LHCN-M2 (cell line): ENCODE measurements around a stretch of chr12.

GRCh38 chr12:98670641-98671185, 25.6 kb downstream of the APAF1 start:
- RAMPAGE, long total RNA = no peak

DNA sequence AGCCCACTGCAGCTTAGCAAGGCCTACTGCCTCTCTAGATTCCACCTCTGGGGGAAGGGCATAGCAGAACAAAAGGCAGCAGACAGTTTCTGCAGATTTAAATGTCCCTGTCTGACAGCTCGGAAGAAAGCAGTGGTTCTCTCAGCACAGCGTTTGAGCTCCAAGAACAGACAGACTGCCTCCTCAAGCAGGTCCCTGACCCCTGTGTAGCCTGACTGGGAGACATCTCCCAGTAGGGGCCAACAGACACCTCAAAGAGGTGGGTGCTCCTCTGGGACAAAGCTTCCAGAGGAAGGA, 409.2 kb upstream of the GARIN6 start:
- RAMPAGE, long total RNA = no peak

GRCh38 chr12:99600261-99600889, 47.2 kb upstream of the GARIN6 start:
- RAMPAGE, long total RNA = no peak

DNA sequence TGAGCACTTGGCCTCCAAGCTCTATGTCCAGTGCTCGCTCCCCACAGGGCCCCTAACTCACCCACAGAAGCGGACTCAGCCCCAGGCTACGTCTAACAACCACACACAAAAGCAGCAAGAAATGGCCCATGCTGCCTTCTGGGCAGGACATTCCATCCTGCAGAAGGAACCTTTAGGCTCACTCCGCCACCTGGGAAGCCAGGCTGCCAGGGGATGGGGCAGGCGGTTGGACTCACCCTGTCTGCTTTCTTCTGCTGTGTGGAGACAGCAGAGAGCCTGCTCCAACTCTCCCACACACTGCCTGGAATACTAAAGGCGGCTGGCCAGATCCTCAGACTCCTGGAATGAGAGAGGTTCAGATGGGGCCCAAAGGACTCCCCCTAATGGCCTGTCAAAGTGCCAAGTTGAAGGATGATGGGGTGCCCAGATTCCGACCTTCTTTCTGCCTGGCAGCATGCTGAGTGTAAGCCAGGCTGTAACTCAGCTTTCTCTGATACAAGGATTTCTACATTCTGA, 27.7 kb upstream of the BLTP3B start:
- RAMPAGE, long total RNA = no peak

DNA sequence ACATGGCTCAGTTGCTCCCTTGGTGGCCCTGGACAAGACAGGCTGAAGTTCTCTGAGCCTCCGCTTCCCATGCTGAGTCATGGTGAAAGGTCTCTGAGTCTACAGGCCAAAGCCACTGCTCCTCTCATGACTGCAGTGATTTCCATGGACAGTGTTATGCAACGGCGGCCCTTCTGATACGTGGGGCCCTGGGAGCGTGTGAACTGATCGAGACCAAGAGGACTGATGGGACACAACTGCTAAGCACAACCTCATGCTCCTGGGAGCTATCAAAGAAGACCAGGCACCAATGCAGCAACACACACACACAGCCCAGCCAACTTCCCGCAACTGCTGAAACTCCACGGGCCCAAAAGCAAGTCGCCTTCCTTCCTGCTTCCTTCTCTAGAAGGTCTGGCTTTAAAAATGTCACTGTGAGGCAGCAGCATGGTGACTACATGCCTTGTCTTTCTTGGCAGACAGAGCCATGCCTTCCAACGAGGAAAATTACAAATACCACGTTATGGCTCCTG, 10.5 kb upstream of the ACTR6 start:
- RAMPAGE, long total RNA = no peak

GRCh38 chr12:100673440-100673966, 100.0 kb downstream of the GAS2L3 start:
- RAMPAGE, long total RNA = no peak

DNA sequence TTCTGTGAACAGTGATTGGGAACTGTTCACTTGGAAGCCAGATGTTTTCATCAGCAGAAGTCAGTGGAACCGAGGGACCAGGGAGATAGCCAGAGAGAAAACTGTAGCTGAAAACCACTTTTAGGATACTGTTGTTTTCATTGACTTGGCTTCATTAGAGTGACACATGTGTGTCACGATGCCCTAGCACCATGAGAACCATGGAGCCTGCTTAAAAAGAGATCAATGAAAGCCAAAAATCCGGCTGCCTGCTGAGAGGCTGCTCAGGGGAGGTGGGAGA, 192.1 kb downstream of the ANO4 start:
- RAMPAGE, long total RNA = no peak

DNA sequence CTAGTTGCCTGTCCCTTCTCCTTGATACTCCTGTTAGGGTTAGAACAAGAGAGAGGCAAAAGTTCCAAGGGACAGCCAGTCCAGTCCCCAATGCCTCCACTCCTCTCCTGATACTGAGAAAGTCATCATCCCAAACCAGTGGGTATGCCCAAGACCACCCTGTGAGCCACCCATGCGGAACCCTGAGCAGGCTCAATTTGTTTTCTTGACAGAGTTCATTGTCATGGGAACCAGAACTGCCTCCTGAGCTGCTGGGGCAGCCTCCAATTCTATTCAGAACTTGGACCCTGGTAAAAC, 31.6 kb upstream of the CHPT1 start:
- RAMPAGE, long total RNA = no peak

DNA sequence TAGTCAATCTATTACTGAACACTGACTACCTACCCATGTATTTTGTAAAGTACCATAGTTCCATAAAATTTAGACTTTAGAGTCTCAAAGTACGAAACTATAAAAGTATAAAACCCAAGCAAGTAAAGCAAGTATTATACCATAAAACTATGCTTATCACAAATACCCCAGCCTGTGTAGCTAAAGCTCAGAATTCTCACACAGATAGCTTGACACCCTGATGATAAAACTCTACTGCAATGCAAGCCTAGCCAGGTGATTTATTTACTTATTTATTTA, 6.7 kb upstream of the CHPT1 start:
- RAMPAGE, long total RNA = no peak

DNA sequence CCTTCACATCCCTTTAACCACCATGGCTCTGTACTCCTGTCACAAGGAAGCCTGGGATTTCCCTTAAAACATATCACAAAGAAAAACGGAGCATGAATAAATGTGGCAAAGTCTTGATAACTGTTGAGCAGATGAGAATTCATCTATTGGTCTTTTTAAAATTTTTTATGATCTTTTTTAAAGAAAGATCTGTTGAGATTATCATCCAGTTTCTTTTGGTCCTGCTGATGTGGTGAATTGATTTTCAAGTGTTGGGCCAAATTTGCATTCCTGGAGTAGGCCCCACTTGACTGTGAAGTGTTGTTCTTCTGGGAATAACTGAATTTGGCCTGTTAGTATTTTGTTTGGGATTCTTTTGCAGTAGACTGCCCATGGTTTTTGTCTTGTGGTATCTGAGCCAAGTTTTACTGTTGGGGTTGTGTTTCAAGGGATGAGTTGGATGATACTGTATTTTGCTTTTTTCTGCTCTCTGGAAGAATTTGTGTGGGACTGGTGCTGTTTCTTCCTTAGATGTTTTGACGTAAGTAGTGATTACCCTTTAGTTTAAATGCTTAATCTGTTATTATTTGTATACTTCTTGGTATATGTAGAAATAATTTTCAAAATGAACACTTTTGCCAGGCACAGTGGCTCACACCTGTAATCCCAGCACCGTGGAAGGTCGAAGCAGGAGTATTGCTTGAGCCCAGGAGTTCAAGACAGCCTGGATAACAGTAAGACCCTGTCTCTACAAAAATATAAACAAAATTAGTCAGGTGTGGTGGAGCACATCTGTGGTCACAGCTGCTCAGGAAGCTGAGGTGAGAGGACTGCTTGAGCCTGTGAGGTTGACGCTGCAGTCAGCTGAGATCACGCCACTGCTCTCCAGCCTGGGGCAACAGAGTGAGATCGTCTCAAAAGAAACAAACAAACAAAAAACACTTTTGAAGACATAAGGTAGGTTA, 4.1 kb upstream of the SYCP3 start:
- RAMPAGE, long total RNA = no peak

- RAMPAGE, long total RNA = no peak
Measured at GRCh38 chr12:101829841-101830205, 936 bp downstream of the GNPTAB start.

DNA sequence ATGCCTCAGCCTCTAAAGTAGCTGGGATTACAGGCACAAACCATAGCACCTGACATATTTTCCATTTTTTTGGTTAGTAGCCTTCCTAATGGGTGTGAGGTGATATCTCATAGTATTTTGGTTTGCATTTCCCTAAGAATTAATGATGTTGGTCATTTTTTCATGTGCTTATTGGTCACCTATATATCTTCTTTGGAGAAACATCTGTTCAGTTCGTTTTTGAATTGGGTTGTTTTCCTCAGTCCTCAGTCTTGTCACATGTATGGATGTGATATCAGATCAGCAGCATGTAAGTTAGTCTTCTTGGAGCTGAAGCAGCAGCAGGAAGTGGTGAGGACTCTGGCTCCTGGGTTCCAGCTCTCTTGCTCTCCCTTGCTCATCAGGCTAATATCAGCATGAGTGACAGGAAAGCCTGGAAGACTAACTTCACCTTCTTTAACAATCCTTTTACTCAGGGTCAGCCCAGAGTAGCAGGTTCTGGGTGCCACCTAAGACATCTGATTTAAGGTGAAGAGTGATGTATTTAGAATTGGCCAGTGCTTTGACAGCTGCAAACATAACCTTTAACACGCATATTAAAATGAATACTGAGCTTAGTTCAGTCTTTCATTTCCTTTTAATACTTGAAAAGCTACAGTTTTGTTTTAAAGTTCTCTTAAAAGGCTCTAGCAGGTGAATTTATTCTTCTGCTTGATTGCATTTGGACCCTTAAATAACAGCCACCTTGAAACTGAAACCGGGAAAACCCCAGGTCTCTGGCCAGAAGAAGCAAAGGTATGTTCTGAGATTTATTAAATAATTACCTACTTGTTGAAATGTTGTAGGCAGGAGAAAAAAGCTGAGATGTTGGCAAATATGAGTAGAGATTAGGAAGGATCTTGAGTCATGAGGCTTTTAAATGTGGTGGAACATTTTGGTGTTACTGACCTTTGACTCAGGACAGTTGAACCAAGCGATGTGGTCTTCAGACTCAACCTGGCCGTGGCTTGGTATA, 54.3 kb downstream of the DRAM1 start:
- RAMPAGE, long total RNA = no peak

- RAMPAGE, long total RNA = no peak
Measured at GRCh38 chr12:102121020-102121286, 970 bp downstream of the PARPBP start.

GRCh38 chr12:102313092-102313590, 115.5 kb upstream of the PMCH start:
- RAMPAGE, long total RNA = no peak

DNA sequence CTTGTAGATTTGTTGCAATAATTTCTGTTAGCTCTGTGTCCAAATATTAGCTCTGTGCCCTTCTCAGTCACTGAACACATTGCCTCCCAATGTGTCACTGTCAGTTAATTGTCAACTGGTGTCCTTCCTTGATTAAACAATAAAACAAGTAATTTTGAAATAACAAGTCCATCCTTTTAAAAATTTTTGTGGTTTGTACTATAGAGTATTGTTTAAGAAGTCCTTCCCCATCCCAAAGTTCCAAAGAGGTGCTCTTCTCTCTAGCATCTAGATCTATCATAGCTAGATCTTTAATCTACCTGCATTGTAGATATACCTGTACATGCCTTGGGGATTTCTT, 4.3 kb upstream of the PAH start:
- RAMPAGE, long total RNA = no peak

DNA sequence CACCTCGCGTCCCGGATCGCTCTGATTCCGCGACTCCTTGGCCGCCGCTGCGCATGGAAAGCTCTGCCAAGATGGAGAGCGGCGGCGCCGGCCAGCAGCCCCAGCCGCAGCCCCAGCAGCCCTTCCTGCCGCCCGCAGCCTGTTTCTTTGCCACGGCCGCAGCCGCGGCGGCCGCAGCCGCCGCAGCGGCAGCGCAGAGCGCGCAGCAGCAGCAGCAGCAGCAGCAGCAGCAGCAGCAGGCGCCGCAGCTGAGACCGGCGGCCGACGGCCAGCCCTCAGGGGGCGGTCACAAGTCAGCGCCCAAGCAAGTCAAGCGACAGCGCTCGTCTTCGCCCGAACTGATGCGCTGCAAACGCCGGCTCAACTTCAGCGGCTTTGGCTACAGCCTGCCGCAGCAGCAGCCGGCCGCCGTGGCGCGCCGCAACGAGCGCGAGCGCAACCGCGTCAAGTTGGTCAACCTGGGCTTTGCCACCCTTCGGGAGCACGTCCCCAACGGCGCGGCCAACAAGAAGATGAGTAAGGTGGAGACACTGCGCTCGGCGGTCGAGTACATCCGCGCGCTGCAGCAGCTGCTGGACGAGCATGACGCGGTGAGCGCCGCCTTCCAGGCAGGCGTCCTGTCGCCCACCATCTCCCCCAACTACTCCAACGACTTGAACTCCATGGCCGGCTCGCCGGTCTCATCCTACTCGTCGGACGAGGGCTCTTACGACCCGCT, 877 bp downstream of the ASCL1 start:
- RAMPAGE, long total RNA = no peak

DNA sequence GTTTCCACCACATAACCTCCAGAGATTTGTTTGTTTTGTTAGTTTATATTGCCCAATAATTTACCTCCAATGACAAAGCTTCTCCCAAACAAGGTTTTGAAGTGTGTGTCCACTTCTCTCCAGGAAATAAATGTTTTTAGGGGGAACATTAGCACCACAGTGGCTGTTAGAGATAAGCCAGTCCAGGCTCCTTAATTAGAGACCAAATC, 215.3 kb downstream of the ASCL1 start:
- RAMPAGE, long total RNA = no peak

GRCh38 chr12:103269170-103269415, 226.7 kb downstream of the C12orf42 start:
- RAMPAGE, long total RNA = no peak

GRCh38 chr12:103441264-103442084, 54.3 kb downstream of the C12orf42 start:
- RAMPAGE, long total RNA = no peak

GRCh38 chr12:103645126-103645711, 58.1 kb downstream of the STAB2 start:
- RAMPAGE, long total RNA = no peak